AG09319 (cell line): ENCODE measurements around the gene GALNT2.

GRCh38 chr1:228212425-228213065, 4.7 kb downstream of the OBSCN start:
- RRBS: 31% methylated on average over 24 of the region's 72 CpGs

DNA sequence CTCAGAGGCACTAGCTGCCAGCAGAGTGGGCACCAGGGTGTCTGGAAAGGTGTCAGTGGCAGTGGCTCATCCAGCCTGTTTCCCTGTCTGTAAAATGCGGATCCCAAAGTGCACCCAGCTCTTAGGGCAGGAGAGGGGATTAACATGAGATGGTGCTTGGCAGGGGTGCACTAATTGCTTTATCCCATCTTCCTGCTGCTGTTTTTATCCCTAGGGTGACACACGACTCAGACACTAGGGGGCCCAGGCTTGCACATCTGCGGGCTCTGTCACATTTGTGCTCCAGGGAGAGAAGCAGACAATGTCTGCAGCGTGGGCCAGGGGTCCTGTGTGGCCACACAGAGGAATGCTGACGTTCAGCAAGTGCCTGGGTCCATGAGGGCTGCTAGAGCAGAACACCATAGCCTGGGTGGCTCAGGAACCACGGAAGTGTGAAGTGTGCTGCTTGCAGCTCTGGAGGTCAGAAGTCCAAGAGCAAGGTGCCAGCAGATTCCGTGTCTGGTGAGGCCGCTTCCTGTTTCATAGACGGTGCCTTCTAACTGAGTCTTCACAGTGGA, 19.4 kb downstream of the OBSCN start:
- RRBS: no CpG with 5 or more reads among the region's 9 CpGs

GRCh38 chr1:228245126-228245953, 37.5 kb downstream of the OBSCN start:
- RRBS: no CpG with 5 or more reads among the region's 11 CpGs

DNA sequence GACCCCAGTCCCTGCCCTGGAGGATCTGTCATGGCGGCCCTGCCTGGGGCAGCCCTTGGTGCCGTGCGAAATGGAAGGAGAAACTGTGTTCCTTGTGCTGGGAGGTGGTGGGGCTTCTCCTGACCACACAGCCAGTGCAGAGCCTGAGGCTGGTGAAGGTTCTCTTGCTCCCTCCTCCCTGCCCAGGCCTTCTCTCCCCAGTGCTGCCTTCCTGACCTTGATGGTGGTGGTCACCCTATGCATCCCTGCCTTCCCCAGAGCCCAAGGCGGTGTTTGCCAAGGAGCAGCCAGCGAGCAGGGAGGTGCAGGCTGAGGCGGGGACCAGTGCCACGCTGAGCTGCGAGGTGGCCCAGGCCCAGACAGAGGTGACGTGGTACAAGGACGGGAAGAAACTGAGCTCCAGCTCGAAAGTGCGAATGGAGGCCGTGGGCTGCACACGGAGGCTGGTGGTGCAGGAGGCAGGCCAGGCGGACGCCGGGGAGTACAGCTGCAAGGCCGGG, 56.1 kb downstream of the OBSCN start:
- RRBS: no CpG with 5 or more reads among the region's 18 CpGs

DNA sequence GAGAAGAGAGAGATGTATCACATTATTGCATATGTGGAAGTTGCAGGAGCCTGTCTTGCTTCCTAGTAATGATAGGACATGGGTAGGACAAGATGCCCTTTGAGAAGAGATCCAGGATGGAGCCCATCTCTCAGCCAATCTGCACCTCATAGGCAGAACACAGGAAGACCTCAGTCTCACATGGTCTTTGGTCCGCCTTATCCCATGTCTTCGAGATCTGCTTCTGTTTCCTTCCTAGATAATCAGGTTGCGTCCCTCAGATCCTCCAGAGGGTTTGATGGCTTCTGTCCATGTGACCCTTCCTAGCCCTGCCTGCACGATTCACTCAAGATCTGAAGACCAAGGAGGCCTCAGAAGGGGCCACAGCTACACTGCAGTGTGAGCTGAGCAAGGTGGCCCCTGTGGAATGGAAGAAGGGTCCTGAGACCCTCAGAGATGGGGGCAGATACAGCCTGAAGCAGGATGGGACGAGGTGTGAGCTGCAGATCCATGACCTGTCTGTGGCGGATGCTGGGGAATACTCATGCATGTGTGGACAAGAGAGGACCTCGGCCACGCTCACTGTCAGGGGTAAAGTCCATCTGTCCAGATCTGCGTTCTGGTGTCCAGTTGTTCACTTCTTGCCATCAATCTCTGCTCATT, 90.4 kb downstream of the OBSCN start:
- RRBS: no CpG with 5 or more reads among the region's 9 CpGs

DNA sequence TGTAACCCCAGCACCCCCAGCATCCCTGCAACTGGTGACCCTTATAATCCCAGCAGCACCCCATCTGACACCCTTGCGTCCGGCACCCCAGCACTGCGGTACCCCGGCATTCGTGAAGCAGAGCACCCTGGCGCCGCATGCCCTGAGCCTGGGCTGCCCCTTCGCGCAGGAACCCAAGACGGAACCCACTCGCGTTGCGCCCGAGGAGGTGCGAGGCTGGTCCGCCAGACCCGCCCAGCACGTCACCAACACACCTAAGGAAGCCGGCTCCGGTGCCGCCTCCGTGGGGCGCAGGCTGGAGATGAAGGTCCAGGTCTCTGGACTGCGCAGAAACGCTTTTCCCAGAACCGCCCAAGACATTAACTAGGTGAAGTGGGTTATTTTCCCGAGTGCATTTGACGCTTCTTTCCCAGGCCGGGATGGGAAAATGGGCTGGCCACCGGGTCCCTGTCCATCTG, 13.3 kb downstream of the H2BC26 start:
- RRBS: no CpG with 5 or more reads among the region's 30 CpGs

GRCh38 chr1:228487472-228488544, 626 bp downstream of the RNF187 start:
- RRBS: 3% methylated on average over 43 of the region's 104 CpGs

DNA sequence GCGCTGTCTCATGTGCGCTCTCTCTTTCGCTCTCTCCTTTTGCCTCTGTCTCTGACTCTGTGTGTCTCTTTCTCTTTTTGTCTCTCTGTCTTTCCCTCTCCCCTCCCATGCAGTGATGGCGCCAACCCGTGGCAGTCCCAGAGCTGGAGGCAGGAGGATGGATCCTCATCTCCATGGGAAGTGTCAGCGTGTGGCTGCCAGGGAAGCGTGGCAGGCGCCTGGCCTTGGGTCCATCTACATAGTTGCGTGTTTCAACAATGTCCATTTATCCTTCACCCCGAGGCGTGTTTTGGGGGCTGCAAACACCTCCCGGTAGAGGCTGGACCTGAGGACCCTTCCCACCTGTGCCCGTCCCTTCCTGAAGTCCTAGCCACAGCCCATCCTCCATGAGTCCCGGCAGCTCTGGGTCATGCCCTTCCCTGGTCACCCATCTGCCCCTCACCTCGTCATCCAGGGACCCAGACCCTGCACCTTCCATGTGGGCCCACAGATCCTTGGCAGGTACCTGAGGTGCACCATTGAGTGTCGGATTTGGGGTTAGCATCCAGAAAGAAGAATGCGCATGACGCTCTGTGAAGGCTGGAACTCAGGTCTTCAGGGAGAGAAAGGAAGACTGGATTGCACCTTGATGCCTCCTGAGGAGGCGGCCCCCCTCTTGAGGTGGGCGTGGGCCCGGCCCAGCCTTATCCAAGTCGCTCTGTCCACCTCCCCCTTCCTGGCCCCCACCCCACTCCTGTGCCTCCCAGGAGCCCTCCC, 6.8 kb downstream of the RNF187 start:
- RRBS: 84% methylated on average over 2 of the region's 22 CpGs

GRCh38 chr1:228768009-228768561, 32.8 kb downstream of the RHOU start:
- RRBS: no CpG with 5 or more reads among the region's 6 CpGs

- RRBS: no CpG with 5 or more reads among the region's 5 CpGs
These were observed 162.0 kb upstream of the RAB4A start for GRCh38 chr1:229108925-229109264.

- RRBS: 82% methylated on average over 6 of the region's 13 CpGs
These were observed 123.7 kb upstream of the RAB4A start for GRCh38 chr1:229147220-229147555.

- RRBS: no CpG with 5 or more reads among the region's 18 CpGs
These were observed 65.9 kb upstream of the RAB4A start for GRCh38 chr1:229204666-229205816.

- RRBS: no CpG with 5 or more reads among the region's 3 CpGs
These were observed 17.3 kb upstream of the RAB4A start for GRCh38 chr1:229253625-229254033.

- RRBS: 89% methylated on average over 3 of the region's 8 CpGs
These were observed 21.8 kb downstream of the ACTA1 start for GRCh38 chr1:229412043-229412500.

GRCh38 chr1:229431217-229432512, 2.2 kb downstream of the ACTA1 start:
- RRBS: 3% methylated on average over 7 of the region's 113 CpGs

DNA sequence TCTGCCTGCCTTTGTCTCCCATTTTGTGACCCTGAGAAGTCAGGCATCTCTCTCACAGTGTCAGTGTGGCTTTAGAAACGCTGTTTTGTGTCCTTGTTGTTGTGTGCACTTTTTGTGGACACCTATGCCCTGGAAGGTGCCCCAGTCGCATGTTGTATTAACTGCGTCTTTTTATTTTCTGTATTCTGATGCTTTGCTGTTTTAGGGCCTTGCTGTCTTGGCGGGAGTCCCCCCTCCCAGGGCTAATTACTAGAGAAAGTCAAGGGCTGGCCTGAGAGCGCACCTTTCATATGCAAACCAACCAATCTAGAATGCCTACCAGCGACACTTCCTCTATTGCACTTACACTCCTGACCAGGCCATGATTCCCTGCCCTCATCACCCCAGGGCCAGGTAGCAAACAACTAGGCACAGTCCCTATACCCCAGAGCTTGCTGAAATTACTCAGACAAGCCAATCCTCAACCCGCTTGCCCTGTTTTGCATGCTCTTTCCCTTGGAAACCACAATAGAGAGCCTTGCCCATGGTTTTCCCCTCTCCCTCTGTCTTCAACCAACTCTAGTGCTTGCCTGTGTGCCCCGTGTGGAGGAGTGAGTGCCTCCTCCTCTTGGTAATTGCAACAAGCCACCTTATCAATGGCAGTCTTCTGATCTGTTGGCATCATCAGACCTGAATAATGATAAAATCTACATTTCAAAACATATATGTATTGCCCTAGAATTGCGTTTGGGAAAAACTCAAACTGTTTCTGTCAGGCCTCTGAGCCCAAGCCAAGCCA, 70.3 kb downstream of the URB2 start:
- RRBS: no CpG with 5 or more reads among the region's 9 CpGs

DNA sequence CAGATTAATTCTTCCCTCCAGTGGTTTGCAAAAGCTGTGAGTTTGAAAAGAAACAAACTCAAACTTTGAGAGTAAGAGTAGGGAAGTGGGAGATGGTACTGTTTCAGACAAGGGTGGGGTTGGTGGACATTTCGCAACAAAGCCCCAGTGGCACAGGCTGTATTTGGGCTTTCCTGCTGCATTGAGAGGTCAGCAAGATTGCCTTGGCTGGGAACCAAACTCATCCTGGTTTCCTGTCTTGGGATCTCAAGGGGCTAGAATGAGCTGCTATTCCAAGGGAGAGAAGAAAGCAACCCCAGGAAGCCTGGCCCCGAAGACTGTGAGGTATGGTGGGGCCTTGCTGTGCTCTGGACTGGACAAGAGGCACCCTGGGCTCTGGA, 64.6 kb upstream of the GALNT2 start:
- RRBS: no CpG with 5 or more reads among the region's 2 CpGs

DNA sequence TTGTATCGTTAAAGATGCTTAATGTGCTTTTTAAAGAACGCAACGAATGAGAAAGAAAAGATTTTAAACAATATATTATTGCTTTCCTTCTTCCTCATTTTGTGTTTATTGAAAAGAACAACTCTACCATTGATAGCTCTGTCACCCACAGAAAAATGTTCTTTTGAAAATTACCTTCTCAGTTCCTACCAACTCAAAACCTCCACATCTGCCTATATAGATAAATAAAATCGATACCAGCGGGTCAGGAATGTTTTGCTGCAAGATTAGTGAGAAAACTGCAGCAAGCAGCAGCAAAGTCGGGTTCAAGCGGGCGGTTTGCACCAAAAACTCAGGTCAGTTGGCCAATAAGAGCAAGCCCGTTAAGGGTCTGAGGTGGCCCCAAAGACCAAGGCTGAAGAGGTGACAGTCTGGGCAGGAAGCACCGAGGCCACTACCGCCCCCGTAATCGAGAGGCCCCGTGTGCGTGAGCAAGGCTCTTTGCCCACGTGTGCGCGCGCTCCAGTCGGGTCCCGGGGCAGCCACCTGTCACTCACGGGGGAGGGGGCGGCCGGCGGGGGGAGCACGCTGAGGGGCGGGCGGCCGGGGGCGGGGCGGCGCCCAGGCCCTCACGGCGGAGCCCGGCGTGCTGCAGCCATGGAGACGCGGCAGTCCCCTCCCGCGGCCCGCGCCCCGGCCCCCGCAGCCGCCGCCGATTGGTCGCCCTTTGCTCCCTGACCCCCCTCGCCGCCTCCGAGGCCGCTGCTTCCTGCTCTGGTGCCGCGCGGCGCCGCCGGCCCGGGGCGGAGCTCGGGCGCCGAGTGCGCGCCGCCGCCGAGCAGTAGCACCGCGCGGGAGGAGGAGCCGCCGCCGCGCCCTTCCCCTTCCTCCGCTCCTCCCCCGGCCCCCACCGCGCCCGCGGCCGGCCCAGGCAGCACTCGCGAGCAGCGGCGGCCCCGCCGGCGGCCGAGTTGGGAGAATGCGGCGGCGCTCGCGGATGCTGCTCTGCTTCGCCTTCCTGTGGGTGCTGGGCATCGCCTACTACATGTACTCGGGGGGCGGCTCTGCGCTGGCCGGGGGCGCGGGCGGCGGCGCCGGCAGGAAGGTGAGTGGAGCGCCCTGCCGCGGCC, at the start of gene GALNT2:
TSS of gene GALNT2 (plus strand) at position 916 of the 1,109 bp plus-strand sequence.
- RRBS: 1% methylated on average over 25 of the region's 110 CpGs

GRCh38 chr1:230105558-230106793, 38.9 kb downstream of the GALNT2 start:
- RRBS: no CpG with 5 or more reads among the region's 18 CpGs

DNA sequence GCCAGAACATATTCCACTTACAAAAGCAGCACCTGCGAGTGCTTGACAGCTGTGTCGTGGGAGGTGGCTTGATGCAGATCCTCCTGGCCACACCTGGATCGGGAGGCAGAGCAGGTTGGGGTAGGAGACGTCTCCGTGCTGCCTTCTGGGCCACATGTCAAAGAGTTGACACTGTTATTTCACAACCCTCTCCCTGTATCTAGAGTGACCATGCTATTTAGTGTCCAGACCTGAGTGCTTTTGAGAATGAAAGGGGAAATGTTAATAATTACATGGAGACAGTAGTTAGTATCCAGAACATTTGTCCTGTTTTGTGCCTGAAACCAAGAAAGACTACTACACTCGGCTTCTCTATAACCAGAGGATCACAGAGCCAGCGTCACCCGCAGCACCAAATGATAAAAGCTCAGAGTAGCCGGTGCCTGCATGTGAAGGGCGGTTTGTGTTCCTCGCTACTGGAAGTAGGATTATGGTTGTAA, 77.0 kb downstream of the GALNT2 start:
- RRBS: no CpG with 5 or more reads among the region's 11 CpGs